Left lung (tissue), 1 donor: ENCODE data around the genes NXPH4 and STAC3.

DNA sequence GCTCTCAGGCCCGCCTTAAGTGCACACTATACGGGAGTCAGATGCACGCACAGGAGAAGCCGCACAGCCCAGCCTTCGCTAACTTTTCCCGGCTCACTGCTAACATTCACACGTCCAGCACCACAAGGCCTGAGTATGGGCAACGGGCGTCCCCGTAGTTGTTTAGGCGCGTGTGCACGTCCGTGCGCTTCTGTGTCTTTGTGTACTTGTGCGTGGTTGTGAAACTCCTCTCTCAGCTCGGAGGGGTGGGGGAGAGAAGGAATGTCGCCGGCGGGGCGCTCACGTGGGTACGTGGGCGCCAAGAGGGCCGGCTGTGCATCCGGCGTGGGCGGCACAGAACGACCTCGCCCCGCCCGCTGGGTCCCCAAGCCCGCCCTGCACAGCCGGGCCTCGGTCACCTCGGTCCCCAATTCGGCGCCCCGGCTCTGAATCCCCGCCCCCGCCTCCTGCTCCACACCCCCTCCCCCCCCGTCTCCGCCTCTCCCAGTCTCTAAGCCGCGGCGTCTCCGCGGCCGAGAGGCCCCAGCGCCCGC, 432 bp upstream of the NAB2 start:
- PRO-cap: bidirectional peak, plus-strand start at position 290 of the sequence, minus-strand start at position 200 of the sequence; bidirectional peak, plus-strand start outside the sequence, minus-strand start at position 410 of the sequence

GRCh38 chr12:57133873-57134267, 5.6 kb downstream of the LRP1 start:
- PRO-cap: no peak

- PRO-cap: unidirectional peak, plus-strand start at chr12:57141229
Observed at GRCh38 chr12:57140984-57141669, 12.8 kb downstream of the LRP1 start.

- PRO-cap: no peak
Observed at GRCh38 chr12:57145228-57145461, 16.9 kb downstream of the LRP1 start.

DNA sequence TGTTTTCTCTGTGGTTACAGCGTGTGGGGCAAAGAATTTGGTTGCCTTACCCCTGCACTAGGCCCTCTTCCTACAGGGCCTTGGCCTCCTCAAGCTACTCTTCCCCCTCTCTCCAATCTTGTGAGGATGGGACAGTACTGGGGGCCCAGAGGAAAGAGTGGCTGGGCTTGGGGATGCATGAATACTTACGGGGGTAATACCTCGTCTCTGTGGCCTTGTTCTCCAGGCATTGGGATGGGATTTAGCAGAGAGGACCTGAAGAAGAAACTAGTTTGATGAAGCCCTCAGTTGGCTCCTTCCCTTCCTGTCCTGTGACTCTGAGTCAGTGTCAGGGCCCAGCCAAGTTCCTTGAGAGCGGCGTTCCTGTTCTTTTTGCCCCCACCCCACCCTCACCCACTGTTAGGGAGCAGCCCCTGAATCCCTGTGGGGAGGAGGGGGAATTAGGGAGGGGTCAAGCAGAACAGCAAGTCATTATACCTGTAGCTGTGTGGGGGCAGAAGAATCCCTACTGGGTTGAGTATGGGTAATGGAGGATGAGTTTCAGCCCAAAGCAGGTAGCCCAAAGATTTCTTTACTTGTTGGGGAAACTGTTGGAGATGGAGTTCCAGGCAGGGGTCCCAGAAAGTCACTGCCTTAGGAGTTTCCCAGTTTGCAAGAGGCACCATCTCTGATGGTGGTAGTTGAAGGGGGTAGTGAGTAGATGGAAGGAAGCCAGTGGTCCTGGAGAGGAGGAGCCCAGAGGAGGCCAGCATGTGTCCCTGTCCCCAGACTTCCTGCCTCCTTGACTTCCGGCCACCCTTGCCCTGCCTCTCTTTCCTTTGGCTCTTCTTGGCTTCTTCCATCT, 24.5 kb downstream of the LRP1 start:
- PRO-cap: no peak

DNA sequence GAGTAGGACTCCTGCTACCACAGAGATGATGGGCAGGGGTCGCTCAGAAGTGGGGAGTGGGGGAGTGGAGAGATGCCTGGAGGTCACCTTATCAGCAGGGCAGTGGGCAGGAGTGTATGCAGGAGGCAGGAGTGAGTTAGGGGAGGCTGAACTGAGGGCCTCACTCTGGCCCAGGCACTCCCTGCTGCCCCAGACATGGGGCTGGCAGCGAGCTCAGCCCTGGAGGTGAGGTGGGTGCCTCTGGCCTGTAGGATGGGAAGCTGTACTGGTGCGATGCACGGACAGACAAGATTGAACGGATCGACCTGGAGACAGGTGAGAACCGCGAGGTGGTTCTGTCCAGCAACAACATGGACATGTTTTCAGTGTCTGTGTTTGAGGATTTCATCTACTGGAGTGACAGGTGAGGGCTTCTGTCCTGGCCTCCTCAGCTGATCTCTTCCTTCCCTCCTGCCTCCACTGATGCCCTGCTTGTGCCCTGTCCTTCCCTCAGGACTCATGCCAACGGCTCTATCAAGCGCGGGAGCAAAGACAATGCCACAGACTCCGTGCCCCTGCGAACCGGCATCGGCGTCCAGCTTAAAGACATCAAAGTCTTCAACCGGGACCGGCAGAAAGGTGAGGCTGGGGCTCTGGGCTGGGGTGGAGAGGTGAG, 31.9 kb upstream of the NXPH4 start:
- PRO-cap: no peak

- PRO-cap: no peak
Observed at GRCh38 chr12:57210013-57210674, 6.5 kb upstream of the NXPH4 start.

DNA sequence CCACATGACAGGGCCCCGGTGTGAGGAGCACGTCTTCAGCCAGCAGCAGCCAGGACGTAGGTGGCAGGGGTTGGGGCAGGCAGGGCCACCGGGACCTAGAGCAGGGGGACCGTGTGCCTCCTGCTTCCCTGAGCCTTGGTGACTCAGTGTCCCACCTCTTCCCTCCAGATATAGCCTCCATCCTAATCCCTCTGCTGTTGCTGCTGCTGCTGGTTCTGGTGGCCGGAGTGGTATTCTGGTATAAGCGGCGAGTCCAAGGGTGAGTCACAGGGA, 4.9 kb upstream of the NXPH4 start:
- PRO-cap: no peak

DNA sequence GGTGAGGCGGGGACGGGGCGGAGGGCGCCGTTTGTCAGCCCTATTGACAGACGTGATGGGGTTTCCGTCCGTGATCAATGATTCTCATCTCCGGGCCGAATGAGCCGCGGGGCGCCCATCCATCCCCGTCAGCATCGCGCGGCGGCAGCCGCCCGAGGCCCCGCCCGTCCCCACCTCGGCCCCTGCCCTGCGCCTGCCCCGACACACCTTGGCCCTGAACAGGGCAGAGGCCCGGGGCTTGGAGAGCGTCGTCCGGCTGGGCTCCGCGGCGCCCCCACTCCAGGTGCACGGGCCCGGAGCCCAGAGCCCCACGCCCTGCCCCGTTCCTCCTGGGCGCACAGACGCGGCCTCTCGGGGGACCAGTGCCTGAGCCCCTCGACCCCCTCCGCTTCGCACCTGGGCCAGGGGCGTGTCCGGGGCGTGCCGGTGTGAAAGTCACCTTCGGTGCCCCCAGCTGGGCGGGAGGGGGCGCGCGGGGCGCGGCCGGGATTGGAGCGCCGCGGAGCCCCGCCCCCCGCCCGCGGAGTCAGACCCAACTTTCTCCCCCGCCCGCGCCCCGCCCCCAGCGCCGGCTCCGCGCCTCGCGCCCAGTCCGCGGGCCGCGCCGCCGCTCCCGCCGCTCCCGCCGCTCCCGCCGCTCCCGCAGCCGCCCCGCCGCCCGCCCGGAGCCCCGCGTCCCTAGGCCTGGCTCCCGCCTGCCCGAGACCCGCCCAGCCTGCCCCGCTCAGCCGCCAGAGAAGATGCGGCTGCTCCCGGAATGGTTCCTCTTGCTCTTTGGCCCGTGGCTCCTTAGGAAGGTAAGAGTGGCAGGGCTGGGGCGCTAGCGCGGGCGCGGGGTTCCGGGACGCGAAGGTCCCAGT, at the start of gene NXPH4:
NXPH4 (plus strand) TSS at position 565 of the 860 bp plus-strand sequence.
- PRO-cap: no peak

DNA sequence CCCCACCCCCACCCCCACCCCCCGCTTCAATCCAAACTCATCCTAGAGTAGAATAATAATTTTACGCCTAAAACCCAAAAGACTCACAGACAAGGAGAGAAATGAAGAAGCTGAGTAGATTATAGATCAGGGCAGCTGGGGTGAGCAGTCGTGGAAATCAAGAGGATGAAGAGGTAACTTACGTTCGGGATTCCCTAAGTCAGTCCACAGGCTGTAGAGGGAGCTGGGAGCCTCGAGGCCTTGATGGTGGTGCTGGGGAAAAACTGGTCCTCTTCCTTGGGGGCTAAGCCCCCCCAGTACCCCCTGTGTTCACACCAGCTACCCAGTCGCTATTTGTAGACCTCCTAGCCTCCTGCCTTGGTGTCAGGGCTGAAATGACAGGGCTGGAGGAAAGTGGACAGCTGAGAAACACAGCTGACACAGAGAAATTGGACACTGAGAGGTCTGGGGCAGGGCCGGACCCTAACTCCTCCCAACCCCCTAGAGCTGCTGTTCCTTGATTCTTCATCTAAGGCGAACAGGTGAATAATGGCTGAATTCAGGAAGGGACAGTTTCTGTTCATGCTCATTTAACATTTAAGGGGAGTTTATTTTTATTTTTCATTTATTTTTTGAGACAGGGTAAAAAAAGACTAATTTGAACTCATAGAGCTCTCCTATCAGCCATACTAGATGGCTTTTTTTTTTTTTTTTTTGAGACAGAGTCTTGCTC, at the start of gene STAC3:
STAC3 (minus strand) TSS at position 377 of the 712 bp plus-strand sequence.
- PRO-cap: unidirectional peak, minus-strand start at position 552 of the sequence

GRCh38 chr12:57420408-57421133, 10.3 kb downstream of the R3HDM2 start:
- PRO-cap: no peak

- PRO-cap: no peak
Observed at GRCh38 chr12:57429860-57430200, 1.0 kb downstream of the R3HDM2 start.

DNA sequence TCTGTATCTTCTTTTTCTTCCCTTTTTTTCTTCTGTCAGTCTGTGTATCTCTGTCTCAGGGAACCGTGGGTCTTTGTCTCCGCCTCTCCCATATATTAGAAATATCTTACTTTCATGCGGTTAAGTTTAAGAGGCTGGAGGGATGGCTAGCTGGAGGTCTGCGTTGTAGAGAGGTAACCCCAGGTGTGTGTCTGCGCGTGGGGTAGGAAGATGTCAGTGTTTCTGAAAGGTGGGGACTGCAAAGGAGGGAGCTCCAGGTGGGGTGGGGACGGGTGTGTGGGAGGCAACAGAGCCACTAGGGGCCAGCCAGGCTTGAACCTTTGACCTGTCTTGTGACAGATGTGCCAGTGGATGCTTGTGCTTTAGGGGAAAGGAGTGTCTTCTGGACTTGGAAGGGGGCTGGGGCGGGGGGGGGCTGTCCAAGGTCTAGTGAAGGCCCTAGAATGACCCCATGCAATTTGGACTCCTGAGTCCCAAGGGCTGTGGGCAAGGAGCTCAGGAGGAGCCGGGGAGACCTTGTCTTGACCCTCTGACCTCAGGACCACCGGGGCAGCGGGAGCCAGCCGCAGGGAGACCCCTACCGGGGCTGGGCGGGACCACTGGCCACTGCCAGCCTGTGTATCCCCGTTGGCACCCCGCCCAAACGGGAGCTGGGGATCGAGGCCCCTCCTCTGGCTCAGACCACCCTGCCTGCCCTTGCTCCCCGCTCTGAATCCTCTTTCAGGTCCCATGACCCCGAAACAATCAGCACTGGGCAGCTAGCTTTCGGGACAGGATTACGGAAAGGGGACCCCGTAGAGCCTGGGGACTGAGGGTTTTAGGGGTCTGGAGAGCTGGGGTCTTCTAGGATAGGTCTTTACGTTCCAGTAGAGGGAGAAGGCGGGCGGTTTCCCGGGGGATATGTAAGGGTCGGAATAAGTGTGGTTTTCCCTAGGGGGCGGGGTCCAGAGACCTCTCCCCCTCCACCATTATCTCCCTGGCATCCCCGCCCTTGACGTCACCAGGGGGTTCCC, 1.1 kb downstream of the GLI1 start:
- PRO-cap: no peak

DNA sequence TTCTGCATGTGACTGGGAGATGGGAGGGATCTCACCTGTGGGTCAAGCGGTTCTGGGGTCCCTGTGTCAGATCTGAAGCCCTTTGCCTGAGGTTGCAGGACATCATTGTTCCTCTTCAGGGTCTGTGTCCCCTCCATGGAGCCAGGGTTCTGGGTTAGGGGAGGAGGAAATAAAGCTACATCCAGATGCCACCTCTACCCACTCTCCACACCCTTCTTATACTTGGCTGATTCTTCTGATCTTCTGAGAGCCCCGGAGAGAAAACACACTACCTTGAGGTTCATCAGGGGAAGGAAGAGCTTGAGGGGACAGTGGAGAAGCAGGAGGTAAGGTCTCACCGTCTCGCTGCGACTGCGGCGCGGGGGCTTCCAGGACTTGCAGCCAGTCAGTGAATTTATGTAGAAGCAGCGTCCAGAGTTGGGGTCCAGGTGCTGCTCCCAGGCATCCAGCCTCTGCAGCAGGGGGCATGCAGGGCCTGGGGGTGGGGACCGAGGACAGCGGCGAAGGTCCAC, 2.5 kb downstream of the ARHGAP9 start:
- PRO-cap: no peak

- PRO-cap: no peak
Observed at GRCh38 chr12:57521482-57521923, 1.1 kb upstream of the MBD6 start.

- PRO-cap: no peak
Observed at GRCh38 chr12:57536027-57536826, 10.8 kb downstream of the DCTN2 start.

- PRO-cap: no peak
Observed at GRCh38 chr12:57545169-57545793, 1.7 kb downstream of the DCTN2 start.

- PRO-cap: no peak
Observed at GRCh38 chr12:57613868-57614961, 3.0 kb downstream of the ARHGEF25 start.

DNA sequence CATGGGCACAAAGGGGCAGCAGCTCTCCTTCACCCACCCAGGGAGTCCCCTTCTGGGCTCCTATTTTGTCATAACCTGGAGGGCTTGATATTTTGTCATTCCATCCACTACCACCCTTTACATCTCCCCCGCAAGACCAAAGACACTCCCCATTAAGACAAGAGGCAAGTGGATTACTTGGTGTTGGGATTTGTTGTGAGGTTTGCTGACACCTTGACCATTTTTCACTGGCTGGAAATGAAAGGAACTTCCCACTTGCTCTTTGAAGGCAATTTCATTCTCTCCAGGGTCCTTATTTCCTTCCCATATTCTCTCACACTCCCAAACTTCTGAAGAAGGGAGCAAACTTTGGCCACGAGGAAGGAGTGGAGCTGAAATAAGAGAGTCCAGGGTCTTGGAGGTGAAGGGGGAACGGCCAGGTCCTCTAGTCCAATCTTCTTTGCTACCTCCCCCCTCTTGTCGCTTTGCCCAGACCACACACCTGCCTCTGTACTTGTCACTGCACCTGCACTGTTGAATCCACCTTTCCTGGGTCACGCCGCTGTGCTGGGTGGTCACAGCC, 14.9 kb downstream of the AGAP2 start:
- PRO-cap: unidirectional peak, plus-strand start at position 460 of the sequence

- PRO-cap: no peak
Observed at GRCh38 chr12:57756230-57756659, 1.3 kb downstream of the MARCHF9 start.